CD14-positive monocyte (primary cell): ENCODE data around the genes TMEM183A and CHI3L1.

DNA sequence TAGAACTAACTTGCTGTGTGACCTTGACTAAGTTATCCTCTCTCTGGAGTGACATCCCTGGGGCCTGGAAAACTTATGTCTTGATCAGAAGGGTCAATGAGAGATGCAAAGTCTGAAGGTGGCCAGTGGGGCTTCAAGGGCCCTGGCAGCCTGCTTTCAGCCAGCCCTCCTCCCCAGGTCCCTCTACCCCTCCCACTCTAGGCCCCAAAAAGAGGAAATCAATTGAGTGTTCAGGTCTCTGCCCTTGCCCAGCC, 56.5 kb downstream of the SYT2 start:
- CAGE, long polyA plus RNA: no peak

DNA sequence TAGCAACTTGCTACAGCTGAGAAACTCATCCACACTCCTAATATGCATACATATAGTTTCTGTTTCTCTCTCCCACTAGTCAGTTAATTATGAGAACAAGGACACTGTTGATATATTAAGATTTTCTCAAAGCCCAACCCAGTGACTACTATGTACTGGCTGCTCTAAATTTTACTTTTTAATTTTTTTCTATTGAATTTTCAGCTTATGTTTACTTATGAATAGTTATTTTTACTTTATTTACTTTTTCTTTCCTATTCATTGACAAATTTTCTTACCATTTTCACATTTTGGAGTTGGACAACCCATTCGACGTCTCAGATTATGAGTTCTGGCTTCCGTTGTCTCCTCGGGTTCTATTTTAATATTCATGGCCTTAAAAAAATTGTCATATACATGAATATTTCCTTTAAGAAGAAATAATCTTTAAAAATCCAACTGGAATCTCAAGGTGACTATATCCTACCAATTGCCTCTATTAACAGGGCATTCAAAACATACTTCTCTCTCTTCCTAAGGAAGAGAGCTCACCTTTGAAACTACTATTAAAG, 44.4 kb downstream of the KDM5B start:
- CAGE, long polyA plus RNA: no peak

DNA sequence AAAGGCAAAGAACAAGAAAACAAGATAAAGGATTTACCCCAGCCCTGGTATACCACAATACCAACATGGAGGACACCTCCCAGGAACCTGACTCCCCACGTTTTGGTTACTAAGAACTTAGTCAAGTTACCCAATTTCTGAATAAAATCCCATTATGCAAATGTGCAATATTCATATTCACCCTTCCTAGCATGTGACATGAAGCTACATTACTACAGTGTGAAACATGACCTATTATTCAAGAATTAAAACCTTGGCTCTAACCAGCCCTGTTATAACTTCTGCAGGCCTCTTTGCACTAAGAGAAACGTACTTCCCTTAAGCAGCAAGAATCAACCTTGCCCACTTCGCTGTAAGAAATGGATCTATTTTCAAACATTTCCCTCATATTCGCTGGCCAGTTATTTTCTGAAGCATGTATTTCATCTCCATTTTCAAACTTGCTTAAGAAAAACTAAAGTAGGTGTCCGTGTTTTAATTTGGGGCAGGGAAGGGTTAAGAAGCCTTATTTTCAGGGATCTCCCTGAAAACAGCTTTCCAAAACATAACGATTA, 2.0 kb downstream of the KDM5B start:
- CAGE, long polyA plus RNA: no peak

- CAGE, long polyA plus RNA: no peak
Measured at GRCh38 chr1:202891862-202892506, 3.0 kb upstream of the RABIF start.

DNA sequence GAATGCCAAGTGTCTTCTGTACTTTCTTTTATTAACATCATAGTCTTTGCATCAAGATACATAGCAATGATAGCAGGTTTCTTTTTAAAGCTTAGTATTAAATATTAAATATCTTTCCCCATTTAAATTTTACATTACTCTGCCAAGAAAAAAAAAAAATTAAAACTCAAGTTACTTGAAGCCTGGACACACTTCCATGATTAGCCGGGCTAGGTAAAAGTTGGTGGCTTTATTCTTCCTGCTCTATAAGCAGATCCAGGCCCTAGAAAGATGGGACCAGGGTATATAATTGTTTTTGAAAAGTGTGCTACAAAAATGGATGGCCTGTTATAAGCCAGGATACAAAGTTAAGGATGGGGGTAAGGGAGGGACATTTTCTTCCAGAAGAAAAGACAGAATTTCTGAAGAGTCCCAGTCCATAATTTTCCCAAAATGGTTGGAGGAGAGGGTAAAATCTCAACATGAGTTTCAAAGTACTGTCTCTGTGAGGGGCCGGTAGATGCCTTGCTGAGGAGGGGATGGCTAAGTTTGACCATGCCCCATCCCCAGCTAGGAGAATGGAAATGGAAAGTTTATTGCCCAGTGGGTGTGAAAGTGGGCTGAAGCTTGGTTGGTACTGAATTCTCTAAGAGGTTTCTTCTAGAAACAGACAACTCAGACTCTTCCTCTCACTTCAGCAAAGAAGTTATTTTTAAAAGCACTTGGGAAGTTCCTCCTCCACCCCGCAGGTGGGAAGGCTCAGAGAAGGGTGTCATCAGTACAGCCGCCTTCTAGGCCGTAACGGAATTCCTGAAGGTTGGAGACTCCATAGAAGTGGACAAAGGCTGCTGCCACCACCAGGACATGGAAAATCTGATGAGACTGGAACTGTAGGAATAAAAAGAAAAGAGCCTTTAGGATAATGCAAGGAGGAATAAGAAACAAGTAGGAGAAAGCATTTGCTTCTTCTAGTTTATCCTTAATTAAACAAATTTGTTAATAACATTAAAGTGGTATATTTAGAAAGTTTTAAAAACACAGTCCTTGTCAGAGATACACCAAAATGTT, 14.1 kb upstream of the KLHL12 start:
- CAGE, long polyA plus RNA: no peak

DNA sequence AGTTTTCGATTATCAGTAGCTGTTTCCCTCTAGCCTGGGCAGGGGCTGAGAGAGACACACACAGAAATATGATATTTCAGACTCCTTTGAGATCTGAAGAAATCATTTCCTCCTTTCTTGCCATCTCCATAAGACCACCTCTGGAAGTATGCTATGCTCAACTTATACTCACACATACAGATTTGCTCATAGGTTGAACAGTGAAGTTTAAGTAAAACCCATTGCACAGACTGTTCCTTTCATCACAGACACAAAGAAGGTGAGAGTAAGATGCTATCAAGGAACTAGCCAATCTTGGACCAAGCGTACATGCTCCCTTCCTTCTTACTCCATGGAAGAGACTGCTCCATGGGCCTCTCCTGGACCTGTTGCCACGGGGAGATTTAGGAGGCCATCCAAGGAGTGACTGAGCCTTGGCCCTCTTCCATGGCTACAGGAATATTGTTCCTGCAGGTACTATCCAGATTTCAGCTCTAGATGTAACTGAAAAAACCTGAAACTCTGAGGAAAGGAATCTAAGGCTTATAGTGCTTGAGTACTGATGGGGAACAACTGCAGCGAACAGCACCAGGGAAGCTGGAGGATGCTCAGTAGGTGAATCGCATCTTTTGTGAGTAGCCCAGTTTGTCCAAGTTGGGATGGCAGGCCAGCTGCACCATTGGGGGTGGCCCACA, 4.0 kb upstream of the ADIPOR1 start:
- CAGE, long polyA plus RNA: no peak

- CAGE, long polyA plus RNA: start-site peak on the plus strand at chr1:203007371-203007438, 206 and 1,243 reads in 2 replicates
Measured at GRCh38 chr1:203007057-203008118, at the start of gene TMEM183A. TMEM183A (plus strand) TSS chr1:203007374.

DNA sequence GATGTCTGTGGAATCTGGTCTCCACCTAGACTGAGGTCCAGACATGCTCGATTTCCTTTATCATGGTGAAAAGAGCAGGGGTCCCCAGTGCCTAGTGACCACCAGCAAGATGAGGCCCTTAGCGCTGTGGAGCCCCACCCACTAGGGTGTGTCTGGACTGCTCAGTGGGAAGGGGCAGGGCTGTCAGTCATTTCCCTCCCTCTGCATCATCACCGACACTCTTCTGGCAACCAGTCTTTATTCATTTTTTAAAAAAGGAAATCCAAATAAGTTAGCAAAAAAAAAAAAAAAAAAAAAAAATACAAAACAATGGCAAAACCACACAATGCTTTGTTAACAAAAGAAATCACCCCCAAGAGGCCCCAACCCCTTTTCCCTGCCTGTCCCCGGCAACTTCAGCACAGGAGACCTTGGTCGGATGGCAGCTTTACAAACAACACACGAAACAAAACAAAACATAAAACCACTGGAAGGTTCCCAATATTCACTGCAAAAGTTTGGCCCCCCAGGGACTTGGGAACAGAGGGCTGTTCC, 2.8 kb downstream of the MYOG start:
- CAGE, long polyA plus RNA: no peak

- CAGE, long polyA plus RNA: no peak
Measured at GRCh38 chr1:203186420-203187655, at the start of gene CHI3L1. CHI3L1 (minus strand) TSS chr1:203186704.

DNA sequence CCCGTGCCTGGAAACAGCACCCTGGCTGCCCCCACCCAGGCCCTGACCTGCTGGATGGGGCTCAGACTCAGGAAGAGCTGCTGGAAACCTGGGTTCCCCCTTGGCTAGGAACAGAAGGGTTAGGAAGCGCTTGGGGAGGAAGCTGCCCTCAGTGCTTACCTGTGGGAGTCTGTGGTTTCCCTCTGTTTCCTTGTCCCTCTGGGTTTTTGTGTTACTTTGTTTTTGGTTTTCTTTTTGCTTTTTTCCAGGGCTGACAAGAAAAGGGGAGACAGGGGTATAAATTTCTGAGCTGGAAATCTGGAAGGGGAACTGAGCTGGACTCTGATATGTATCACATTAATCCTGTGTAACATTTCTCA, 28.0 kb upstream of the BTG2 start:
- CAGE, long polyA plus RNA: no peak

- CAGE, long polyA plus RNA: no peak
Measured at GRCh38 chr1:203280712-203281464, 24.4 kb upstream of the BTG2 start.

DNA sequence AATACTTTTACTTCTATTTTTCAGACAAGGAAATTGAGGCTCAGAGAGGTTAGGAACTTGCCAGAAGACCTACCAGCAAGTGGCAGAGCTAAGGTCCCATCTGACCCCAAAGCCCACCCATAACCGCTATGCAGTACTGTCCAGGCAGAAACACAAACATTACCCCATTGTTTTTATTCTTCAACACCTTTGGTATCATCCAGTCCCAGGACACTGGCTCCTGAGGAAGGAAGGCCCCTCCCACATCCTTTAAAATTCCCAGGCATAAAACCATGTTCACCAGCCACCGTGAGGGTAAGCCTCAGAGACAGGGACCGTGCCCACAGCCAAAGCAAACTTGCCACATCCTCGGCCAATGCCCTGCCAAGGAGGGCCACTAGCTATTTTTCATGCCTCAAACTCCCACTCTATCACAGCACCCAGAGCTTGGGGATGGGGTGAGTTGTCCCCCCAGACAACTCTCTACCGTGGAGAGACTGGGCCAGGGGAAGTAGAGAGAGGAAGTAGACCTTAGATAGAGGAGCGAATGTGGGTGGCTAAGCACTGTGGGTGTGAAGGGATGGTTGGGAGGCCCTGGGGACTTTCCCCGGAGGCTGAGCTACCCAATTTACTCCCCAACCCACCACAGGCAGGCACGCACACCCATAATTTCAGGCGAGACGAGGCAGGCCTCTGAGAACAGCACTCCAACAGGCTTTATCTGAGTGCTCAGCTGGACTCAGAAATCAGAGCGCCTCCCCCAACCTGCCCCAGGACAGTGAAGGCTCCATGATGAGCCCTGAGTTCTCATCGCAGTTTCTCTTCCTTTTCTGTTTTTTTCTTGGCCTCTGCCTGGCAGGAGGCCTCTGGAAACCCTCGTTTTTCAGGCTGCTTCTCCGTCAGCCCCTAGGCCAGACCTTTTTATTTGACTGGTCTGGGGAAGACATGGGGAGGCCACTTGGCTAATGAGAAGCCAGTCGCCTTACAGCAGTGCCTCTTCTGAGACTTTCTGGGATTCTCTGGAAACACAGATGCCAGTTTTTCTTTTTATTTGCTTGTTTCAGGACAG, 15.9 kb upstream of the BTG2 start:
- CAGE, long polyA plus RNA: no peak

- CAGE, long polyA plus RNA: no peak
Measured at GRCh38 chr1:203323558-203324566, 18.5 kb downstream of the BTG2 start.

DNA sequence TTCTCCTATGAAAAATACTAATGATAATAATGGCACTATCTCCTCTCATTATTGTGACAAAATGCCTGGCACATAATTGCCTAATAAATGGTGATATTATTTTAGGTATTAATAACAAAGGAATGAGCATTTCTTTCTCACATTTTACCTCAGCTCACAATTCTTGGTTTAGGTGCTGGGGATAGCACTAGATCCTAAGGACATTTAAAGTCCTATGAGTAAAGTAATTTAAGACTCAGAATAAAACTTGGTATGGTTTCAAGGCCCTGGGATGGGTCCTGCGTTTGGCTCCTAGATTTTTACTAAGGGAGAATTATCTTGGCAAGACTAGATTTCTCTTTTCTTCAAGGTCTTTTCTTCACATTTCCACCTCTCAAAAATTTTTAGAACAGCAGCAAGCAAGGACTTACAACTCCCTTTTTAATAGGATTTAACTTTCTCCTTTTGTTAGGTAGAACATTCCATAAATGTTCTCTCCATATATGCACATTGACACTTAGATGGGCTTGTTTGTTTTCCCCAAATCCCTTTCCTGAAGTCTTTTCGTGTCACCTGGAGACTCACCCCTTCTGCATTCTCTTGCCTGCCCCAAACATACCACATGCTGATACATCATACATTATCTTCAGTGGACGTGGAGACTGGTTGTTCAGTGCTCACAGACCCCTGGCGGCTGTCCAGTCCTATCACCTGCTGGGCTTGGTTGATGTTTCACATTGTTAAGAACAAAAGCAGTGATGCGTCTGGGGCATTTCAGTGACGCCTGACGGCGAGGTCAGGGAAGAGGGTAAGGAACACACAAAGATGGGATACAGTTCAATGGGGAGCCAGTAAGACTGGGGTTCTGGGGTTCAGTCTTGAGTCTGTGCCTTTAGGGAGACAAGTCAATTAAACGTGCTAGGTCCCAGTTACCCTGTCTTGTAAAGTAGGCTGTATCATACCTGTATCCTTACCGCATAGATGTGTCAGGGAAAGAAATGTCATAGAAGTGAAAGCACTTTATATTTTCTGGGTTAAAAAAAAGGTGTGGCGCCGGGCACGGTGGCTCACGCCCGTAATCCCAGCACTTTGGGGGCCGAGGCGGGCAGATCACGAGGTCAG, 22.3 kb downstream of the FMOD start:
- CAGE, long polyA plus RNA: no peak

DNA sequence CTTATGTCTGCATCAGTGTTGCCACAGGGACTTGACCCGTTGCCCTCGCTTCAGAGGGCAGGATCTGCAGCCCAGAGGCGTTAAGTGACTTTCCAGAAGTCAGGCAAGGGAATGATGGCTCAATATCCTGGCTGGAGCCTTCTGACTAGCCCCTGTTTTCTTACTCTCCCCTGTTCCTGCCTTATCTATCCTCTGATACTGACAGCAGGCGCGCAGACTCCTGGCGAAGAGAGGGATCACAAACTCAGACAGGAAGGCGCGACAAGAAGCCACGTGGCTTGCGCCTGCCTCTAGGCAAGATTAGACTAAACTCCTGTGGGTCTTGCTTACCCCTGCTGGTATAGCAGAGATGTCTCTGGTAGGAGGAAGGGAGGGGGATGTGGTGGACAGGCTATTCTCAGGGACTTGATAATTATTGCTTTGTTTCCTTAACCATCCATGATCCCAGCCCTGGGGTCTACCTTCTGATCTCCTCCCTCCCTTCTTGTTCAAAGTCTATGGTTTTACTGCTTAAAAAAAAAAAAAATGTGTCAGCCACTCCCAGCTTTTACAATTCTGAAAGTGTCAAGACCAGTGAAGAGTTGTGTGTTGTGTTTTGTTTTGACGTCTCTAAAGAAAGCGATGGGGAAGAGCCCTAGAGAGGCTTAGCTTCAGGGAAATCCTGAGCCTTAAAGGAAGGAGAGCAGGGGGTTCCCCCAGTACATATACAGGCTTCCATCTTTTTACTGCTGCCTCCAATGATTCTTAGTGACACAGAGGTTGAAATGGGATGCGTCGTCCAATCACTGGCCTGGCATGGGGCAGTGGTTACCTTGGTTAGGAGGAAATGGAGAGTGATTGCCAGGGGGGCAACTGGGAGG, 13.7 kb upstream of the FMOD start:
- CAGE, long polyA plus RNA: no peak

DNA sequence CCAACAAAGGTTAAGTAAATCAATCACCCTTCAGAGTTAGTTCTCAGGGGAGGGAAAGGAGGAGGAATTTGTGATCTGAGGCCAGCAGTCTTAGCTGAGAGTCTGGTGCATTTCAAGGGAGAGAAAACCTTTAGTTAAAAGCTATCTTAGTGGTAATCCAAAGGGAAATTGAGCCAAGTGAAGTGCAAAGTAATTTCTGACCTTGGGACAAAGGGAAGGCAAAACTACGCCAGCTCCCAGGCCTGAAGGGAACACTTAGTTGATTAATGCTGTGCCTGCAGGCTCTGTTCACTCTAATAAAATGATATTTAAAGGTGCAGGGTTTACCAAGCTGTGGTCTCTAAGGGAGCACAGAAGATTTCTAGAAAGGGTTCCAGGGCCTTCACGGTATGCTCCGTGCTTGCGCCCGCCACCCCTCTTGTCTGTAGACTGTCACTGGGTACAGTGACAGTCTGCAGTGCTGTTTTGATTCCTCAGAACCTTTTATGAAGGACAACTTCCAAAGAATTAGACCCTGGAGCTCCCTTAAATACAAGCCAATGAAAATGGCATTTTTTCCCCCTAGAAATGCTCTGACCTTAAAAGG, 23.2 kb upstream of the FMOD start:
- CAGE, long polyA plus RNA: no peak

DNA sequence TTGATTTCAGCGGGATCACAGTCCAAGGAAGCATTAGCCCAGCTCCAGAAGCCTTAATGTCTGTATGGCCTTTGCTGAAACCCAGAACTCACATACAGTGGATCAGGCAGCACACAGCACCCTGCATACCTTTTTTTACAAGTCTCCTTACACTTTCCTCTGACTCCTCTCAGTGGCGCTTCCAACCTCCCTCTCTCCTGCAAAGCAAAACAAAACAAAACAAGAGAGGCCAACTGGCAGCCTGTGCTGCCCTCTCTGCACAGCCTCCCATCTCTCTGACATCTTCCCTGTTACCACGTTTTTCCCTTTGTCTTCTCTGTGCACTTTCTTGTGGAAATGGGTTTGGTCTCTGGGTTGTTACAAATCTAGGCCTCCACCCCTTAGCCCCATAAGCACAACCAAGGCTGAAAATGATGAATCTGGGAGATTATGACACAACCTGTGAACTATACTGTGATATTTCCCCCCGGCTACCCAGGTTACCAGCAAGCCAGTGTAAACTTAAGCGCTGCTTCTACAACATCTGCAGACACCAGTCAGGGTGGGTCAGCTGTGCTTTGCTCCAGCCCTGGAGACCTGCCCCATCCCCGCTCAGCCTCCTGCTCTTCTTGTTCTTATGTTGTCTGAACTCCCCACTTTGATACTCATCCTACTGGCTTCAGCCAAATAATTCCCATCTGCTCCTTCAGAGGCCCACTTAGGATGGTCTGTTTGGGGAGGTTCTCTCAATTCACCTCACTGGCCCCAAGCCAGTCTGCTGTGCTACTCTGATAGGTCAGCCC, 54.9 kb upstream of the FMOD start:
- CAGE, long polyA plus RNA: no peak

DNA sequence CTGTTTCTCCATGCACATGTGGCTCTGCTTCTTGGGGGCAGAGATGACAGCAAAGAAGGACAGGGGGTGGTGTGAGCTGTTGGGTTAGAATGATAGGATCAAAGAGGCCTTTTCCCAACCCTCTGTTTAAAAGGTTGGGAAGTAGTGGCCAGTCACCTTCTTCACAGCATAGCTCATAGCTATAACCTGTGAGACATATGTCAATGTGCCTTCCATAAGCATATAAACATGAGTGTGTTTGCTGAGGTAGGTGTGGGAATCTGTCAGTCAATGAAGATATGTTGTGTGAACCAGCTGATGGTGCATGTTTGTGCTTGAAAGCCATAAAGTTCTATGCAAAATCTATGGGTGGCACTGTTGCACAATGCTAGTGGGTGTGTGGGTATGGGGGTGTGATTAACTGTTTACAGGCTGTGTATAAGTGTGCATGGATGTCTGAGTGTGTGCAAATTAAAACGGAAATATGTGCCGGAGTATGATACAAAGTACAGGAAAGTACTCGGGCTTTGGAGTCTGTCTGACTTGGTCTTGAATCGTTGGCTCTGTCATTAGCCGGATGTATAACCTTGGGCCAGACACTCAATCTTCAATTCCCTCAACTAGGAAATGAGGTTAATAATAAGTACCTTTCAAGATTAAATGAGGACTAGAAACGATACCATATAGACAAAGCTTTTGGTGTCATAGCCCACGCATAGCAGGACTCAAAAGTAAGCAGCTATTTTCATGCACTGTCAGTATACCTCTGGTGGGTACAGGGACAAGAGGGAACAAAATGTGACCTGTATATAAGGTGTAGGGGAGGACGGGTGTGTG, 960 bp upstream of the ATP2B4 start:
- CAGE, long polyA plus RNA: no peak

DNA sequence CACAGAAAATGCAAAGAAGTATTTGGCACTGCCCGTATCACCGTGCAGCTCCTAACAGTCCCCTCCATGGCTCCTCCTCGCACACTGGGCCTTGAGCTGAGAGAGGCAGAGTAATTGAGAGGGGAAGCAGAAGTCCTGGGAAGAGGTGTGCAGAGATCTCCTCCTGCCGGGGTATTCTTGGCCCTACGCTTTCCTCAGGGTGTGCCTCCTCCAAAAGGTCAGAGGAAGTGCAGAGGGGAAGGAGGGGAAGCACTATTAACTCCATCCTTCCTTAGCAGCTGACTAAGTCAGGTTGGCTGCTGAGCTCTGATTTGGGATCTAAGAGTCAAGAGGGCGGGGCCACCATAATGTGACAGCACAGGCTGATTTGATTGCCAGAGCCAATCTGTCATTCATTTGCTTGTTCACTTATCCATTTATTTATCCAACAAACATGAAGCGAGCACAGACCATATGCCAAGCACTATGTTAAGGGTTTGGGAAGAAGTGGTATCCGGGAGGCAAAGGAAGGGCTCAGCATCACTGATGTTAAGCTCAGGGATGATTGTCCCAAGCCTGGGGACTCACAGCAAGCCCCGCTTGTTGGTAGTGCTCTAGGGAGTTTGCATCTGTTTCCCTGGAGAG, 12.4 kb downstream of the ATP2B4 start:
- CAGE, long polyA plus RNA: no peak

DNA sequence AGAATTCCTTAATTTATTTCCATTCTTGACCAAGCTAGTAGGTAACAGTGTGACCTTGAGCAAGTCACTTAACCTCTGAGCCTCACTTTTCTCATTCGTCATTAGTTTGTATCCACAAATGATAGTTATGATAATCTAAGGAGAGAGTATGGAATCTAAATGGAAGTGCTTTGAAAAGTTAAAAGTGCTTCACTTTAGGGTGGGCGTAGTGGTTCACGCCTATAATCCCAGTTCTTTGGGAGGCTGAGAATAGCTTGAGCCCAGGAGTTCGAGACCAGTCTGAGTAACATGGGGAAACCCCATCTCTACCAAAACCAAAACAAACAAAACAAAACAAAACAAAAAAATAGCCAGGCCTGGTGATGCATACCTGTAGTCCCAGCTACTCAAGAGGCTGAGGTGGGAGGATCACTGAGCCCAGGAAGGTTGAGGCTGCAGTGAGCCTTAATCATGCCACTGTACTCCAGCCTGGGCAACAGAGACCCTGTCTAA, 22.7 kb downstream of the ATP2B4 start:
- CAGE, long polyA plus RNA: no peak